Hair follicular keratinocyte (primary cell): ENCODE measurements around the genes CCDC177, SUSD6 and MED6.

- RAMPAGE, long total RNA = no peak
Measured at GRCh38 chr14:69574080-69575105, at the start of gene CCDC177. TSS of gene CCDC177 (minus strand) at chr14:69574871.

DNA sequence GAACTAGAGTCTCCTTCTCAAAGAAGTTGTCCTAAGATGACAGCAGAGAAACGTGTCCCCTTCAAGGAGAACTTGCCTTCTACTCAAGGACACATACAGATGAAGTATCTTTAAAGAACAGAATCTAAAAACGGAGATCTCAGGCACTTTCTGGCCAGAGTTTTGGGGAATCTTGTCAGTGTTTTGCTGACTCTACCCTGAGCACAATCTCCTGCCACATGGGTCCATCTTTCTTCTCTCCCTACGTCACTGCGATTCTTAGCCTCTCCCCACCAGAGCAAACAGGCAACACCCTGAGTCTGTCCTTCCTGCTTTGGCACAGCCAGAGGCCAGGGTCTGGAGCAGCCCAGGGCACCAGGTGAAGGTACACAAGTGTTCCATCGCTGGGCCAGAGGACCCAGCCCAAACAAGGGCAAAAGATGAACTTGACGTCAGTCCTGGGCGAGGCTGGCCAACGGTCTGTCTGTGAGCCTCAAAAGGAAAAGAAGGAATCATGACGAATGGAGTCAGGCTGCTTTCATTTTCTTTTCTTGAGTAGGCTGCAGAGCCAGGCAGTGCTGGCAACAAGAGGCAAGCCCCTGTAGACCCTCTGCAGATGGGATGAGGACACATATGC, 12.7 kb upstream of the CCDC177 start:
- RAMPAGE, long total RNA = no peak

DNA sequence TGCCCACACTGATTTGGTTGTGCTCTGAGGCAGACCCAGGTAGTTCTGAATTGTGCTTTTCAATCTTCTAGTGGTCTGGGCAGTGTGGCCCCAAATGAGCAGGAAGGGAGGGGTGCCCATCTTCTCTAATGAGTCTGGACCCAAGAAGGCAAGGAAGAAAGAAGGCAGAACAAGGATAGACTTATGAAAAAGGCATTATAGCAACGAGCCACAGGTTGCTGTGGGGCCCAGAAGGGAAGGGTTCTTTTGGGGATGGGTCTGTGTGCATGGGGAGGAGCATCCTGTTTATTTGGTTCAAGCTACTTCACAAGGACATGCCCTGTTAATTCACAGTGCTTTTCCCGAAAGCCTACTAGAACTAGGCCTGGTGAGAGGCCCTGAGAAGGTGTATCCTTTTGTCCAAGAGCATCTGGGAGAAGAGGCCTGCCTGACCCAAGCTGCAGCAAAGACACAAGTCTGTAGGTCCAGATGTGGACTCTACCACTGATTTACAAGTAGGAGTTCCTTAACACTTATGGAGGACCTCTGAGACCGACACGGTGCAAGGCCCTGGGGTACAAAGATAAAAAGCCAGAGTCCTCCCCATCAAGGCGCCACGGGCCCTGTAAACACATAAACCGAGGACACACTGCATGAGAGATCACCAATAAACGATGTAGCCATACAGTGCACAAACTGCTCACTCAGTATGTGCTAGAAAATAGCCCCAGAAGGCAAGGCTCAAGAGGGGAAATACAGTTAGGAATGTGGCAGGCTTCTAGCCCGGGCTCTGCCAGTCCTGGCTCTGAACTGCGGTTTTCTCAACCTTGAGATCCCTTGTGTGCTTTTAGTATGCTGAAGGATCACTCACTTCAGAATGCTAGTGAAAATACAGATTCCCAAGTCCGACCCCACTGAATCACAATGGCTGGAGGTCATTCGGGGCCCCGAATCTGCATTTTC, 993 bp upstream of the SUSD6 start:
- RAMPAGE, long total RNA = no peak

GRCh38 chr14:69611501-69612428, at the start of gene SUSD6:
TSS of gene SUSD6 (plus strand) at chr14:69611596.
- RAMPAGE, long total RNA = no peak

DNA sequence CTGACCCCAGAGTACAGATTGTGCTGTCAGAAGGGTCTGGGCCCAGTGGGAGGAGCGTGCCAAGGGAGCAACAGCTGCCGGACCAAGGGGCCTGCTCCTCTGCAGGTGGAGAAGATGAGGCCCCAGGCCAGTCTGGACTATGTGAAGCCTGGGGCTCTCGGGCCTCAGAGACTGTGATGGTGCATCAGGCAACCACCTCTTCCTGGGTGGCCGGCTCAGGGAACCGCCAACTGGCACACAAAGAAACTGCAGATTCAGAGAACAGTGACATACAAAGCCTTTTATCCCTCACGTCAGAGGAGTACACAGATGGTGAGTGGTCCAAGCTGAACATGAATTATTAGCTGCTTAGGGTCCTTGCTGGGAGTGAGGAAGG, 58.2 kb upstream of the SRSF5 start:
- RAMPAGE, long total RNA = no peak

GRCh38 chr14:69775494-69776583, 8.9 kb downstream of the SRSF5 start:
- RAMPAGE, long total RNA = no peak

DNA sequence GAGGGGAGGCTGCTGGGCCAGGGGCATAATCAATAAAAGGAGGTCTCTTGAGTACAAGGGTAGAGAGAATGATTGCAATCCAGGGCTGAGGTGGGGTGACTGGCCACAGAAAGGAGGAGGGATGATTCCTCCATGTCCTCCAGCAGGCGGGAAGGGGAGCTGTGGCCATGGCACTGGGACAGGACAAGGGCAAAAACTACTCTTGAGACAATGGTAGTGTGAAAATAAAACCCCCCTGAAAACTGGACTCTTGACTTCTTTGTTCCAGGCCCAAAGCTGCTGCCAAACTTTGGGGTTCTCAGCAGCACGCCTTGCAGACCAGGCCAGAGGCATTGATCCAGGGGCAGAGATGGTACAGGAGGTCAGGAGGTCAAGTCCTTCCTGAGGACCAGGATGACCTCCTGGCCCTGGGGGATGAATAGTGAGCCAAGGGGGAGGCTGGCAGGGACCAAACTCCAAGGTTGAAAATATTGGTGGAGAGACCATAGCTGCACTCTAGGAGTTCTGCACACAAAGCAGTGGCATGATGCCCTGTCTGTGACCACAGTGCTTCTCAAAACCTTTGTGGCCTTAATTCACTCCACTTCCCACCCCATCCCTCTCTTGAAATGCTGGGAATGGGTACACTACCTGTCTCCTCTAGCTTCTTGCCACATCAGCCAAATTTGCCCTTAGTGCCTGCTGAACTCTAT, 12.2 kb downstream of the SLC10A1 start:
- RAMPAGE, long total RNA = no peak

DNA sequence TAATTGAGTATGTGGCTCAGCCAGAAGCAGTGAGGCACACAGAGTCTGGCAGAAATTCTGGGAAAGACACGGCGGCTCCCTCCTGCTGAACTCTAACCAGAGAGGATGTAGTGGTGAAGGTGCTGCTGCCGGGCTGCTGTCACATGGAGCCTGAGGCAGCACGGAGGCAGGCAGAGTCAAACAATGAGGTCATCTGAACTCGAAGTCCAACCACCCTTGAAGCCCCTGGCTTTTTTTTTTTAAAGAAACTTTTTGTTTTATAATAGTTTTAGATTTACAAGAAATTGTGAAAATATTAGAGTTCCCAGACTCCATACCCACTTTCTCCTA, 33.4 kb upstream of the SMOC1 start:
- RAMPAGE, long total RNA = no peak

- RAMPAGE, long total RNA = no peak
Measured at GRCh38 chr14:69876673-69877424, 2.4 kb upstream of the SMOC1 start.

GRCh38 chr14:70600102-70601140, at the start of gene MED6:
TSS of gene MED6 (minus strand) at chr14:70600655.
- RAMPAGE, long total RNA = start-site peak on the minus strand at chr14:70600637-70600678, 45 and 28 reads in 2 replicates

DNA sequence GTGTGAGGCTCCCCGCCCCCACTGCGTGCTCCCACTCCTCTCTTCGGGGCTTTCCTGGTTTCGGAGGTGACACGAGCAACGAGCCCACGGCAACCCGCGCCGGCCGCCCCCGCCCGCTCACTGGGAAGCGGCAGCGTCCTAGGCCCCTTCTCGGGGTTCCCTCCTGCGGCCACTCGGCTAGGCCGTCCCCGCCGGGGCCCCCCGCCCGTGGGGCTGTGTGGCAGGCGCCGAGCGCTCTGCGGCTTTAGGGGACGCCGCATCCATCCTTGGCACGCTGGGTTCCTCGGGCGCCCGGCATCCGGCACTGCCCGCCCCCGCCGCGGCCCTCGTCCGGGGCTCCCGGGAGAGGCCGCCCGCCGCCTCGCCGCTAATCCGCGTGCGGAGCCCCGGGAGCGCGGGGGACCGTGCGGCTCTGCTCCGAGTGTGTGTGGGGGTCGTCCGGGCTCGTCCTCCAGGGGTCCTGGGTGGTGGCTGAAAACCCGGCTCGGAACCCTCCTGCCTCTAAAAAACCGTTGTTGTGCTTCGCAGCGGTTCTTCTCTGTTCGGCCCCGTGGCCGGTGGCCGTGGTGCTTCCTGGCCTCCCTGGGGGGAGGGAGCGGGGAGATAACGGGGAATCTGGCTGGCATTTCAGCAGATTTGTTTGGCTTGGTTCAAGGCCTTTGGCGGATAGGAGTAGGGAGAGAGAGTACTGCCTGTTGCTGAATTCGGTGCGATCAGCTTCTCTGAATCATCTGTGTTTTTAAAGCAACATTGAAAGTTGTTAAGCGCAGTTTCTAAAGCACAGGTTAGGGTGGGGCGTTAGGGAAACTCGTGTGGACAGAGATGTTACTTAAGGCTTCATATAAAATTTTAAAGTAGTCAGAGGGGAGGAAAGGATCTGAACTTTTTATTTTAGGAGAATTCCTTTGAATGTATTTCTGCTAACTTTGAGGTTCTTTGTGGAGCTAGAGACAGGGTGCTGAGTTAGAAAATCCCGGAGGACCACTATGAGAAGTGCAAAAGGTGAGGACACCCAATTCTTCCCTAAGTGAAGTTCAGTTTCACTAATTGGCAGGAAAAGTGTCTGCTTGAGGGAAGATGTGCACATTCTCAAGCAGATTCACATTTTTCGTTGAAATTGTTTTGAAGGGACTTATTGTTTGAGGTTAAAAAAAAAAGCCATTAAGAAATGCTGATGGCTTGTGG, 1.3 kb downstream of the PCNX1 start:
- RAMPAGE, long total RNA = no peak

- RAMPAGE, long total RNA = no peak
Measured at GRCh38 chr14:71123353-71124005, 196.8 kb upstream of the SIPA1L1 start.

DNA sequence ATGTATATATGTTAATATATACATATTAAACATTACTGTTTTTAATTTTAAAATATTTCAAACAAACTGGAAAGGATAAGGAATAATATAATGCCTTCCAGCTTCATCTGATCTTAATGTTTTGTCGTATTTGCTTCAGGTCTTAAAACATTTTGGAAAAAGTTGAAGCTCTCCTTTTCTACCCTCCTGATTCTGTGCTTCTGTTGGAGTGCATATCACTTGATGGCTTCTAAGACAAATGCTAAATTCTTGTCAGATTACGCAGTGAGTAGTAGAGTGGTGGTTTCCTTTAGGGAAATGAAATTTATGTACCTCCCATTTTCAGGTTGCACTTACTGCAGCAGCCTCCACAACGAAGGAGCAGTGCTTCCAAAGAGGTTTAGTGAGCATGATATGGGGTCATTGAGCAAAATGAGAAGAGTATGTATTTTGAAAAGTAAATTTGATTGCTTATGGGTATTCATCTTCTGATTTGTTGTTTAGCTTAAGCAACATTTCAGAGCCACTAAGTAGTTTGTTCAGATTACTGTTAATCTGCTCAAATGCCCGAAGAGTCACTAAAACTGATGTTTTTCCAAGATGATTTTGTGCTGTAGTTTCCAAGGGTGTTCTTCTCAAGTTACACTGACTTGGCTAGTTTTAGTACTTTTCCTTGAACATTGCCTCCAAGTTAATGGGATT, 80.5 kb downstream of the SIPA1L1 start:
- RAMPAGE, long total RNA = no peak

GRCh38 chr14:71478634-71479054, 158.4 kb downstream of the SIPA1L1 start:
- RAMPAGE, long total RNA = no peak

- RAMPAGE, long total RNA = no peak
Measured at GRCh38 chr14:71678670-71679342, 253.4 kb upstream of the RGS6 start.

- RAMPAGE, long total RNA = no peak
Measured at GRCh38 chr14:71932865-71933736, 872 bp downstream of the RGS6 start.

DNA sequence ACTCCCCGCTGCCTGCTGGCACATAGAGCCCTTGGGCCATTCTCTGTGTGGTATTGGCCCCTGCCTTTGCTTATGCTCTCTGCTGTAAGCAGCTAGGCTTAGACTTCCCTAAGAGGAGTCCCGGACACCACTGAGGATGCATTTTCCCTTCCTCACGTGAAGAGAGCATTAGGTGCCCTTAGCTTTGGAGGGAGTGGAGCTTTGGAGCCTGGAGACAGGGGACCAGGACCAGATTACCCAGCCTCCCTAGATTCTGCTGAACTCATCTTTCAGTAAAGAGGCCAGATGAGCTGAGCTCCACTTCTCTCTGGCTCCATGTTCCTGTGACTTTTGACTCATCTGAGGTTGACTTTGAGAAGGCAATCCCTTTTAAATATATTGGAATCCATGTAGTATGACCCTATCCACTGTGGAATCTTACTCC, 159.0 kb downstream of the RGS6 start:
- RAMPAGE, long total RNA = no peak

DNA sequence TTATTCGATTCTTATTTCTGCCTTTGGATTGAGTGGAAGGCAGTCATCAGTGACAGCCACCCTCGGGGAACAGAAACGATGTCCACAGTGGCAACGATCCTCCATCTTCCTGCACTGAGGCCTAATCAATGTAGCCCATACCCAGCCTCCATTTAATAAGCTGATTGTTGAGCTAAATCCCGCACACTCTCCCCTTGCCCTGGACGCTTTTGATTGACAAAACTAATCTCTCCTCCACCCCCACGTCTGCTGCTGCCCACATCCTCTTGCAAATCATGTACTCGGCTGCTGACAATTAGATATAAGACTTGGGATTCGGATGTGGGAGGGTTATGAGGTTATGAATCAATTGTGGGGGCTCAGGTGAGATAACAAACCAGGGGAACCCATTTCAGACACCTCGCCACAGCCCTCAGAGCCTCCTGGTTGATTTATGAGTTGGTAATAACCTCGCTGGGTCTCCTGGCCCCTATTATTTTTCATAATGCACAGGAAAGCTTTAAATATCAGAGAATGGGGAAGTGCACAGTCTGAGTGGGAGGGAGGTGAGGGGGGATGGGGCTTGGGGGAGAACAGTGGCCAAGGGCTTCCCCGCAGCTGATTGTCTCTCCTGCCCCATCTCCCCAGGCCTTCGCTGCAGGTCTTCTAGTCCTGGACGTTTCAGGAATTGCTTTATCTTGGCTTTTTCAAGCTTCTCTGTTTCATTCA, 449.9 kb downstream of the DPF3 start:
- RAMPAGE, long total RNA = no peak

DNA sequence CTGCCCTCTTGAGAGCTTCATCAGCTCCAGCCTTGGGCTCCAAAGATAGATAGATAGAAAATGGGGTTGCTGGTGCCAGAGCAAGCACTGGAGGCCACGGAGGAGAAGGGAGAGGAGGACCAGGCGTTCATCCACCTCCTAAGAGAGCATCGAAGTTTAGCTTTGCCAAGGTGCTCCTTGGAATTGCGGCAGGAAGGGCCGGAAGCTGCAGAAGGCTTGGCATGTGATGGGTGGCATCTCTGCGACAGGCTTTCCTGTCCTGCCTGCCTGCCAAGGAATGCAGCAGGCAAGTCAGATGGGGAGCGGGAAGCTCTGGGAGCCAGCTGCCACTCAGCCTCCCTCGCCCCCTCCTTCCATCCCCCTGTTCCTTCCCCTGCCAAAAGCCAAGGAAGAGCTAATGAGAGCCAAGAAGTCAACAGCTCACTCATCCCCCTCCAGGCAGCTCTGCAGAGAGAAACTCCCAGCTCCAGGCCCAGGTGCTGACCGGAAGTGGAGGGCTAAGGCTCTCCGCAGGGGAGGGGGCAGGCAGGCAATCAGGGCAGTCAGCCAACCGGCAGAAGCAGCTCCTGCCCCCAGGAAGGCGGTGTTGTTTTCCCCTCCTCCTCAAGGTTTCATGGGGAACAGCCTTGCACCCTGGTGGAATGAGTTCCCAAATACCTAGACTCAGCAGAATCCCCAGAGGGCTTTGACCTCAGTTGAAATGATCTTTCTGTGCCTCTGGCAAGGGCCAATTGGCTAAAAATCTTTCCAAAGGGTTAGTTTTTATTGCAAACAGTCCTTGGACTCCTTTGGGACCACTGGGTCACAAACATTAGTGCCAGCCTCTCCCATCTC, 349.3 kb downstream of the DPF3 start:
- RAMPAGE, long total RNA = no peak

DNA sequence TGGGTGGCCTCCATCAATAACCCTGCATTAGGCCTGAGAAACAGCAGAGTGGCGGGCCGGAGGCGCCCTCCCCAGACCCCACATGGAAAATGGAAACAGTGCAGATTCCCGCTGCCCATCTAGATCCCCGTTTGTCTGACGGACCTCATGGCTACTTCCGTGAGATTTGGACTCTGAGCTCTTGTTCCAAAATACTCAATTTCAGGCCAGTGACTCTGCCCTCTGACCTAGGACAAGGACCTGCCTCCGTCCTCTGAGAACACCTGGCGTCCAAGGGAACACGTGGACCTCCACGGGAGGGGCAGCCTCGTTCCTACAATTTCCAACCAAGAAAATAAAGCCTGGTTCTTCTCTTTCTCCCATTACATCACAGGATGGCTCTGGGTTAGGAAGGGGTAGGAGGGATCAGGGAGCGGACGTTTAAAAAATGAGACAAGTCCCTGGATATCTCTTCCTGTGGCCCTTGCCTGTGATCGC, 325.3 kb downstream of the DPF3 start:
- RAMPAGE, long total RNA = no peak